Right lobe of liver (tissue), 4 donors: ENCODE measurements around the genes MTA3 and OXER1.

GRCh38 chr2:42329822-42330485 is 31.1 kb downstream of the COX7A2L start:
- PRO-cap, 4 experiments: no peak in any of the 4 experiments
- RAMPAGE, long total RNA, 2 experiments: no peak in any of the 2 experiments

- PRO-cap, 4 experiments: peak in 4 of 4 experiments; most common plus-strand start chr2:42568642 (in 2); most common minus-strand start chr2:42568684 (in 2)
- RAMPAGE, long total RNA, 2 experiments: start-site peak on the plus strand in 1 of 2 experiments, at chr2:42568730-42568746 at its widest, 52 reads per replicate
Observed at GRCh38 chr2:42568310-42569093, at the start of gene MTA3. TSS of gene MTA3 (plus strand) at chr2:42568632.

GRCh38 chr2:42637379-42637578 is 68.8 kb downstream of the MTA3 start:
- PRO-cap, 4 experiments: peak in 1 of 4 experiments; most common plus-strand start chr2:42637499 (in 1)
- RAMPAGE, long total RNA, 2 experiments: no peak in any of the 2 experiments

GRCh38 chr2:42652177-42652696 is 83.8 kb downstream of the MTA3 start:
- PRO-cap, 4 experiments: no peak in any of the 4 experiments
- RAMPAGE, long total RNA, 2 experiments: no peak in any of the 2 experiments

DNA sequence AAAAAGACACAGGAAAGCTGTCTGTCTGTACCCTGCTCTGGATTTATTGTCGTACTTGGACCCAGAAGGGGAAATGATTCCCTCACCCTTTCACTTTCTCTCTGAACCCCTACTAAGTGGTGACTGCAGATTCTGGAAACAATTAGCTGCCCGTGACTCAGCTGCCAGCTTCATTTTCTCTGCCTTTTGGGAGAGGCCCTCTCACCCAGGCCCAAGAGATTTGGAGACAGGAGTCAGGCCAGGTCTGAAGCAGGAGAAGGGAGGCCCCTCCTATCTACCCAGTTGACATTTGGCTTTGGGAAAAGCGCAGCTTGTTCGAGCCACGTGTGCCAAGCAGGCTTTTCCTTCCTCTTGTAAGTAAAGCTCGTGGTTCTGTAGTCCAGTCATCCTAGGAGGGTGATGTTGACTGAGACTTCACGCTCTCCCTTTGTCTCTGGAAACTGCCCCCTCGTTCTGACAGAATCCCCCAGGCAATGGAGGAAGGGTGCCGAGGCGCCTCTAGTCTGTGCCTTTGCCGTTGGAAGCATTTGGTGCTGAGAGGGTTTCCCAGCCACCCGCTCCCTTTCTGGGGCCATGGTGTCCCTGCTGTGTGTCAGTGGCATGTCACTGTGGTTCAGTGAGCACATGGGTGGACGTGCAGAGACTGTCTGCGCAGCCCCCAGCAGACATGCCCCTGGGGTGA is 8.6 kb downstream of the OXER1 start:
- PRO-cap, 4 experiments: no peak in any of the 4 experiments
- RAMPAGE, long total RNA, 2 experiments: no peak in any of the 2 experiments

- PRO-cap, 4 experiments: peak in 2 of 4 experiments; most common minus-strand start chr2:42764233 (in 1)
- RAMPAGE, long total RNA, 2 experiments: no peak in any of the 2 experiments
Observed at GRCh38 chr2:42763861-42764414, at the start of gene OXER1. TSS of gene OXER1 (minus strand) at chr2:42764135.

- PRO-cap, 4 experiments: peak in 4 of 4 experiments; most common plus-strand start chr2:42957310 (in 2); most common minus-strand start chr2:42957187 (in 4)
- RAMPAGE, long total RNA, 2 experiments: no peak in any of the 2 experiments
Observed at GRCh38 chr2:42956999-42957739, 164.8 kb upstream of the HAAO start.

GRCh38 chr2:42999327-43000262 is 207.2 kb upstream of the HAAO start:
- PRO-cap, 4 experiments: no peak in any of the 4 experiments
- RAMPAGE, long total RNA, 2 experiments: no peak in any of the 2 experiments

DNA sequence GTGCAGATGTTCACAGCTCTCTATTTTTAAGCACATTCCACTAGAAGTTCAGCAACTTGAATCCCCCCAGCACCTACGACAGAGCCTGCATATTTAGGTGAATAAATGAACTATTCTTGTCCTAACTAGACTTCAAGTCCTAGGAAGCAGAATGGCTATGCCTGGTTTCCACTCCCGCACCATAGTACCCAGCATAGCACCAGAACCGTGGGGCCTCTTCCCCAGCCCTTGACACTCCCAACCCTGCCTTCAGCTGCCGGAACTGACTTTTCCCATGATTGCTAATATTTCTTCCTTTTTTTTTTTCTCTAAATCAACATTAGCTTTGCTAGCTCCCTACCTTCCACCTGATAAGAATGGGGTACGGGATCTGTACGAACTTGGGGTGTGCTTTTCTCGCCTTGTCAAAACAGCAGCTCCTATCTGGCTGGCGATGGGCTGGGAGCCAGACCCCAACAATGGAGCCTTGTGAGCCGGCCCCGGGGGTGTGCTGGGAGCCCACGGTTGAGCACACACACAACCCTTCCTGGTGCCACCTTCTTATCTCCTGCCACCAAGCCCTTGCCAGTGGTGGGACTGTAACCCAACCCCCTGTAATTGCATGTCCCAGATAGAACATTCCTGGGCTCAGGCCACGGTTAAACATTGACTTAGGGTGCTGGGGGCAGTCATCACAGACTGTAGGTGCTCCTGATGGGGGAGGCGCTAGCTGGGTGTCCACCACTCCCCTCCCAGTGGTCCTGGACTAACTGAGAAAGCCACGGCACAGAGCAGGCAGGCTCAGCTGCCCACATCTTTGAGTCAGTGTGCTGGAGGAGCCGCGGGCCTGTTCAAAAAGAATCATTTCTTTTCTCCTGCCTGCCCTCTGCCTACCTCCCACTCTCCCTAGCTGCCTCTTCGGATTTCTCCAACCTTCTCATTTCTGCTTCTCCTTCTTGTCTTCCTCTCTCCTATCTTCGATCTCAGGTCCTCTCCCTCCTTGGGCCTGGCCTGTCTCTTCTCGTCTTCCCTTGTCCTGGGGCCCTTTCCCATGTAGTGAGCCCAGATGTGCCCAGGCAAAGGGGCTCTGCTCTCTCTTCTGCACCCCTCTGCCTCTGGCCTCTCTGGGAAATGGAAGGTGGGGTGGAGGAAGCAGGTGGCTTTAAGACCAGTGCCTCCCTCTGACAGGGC is 213.1 kb upstream of the HAAO start:
- PRO-cap, 4 experiments: peak in 4 of 4 experiments; most common plus-strand start position 748 of the sequence (in 3); most common minus-strand start position 460 of the sequence (in 3)
- RAMPAGE, long total RNA, 2 experiments: start-site peak on the minus strand in 1 of 2 experiments, centred at positions 482 to 1,116 of the sequence, 7 to 11 reads per replicate

GRCh38 chr2:43021514-43022520 is 204.6 kb downstream of the ZFP36L2 start:
- PRO-cap, 4 experiments: no peak in any of the 4 experiments
- RAMPAGE, long total RNA, 2 experiments: no peak in any of the 2 experiments

- PRO-cap, 4 experiments: no peak in any of the 4 experiments
- RAMPAGE, long total RNA, 2 experiments: no peak in any of the 2 experiments
Observed at GRCh38 chr2:43042085-43042411, 184.4 kb downstream of the ZFP36L2 start.

DNA sequence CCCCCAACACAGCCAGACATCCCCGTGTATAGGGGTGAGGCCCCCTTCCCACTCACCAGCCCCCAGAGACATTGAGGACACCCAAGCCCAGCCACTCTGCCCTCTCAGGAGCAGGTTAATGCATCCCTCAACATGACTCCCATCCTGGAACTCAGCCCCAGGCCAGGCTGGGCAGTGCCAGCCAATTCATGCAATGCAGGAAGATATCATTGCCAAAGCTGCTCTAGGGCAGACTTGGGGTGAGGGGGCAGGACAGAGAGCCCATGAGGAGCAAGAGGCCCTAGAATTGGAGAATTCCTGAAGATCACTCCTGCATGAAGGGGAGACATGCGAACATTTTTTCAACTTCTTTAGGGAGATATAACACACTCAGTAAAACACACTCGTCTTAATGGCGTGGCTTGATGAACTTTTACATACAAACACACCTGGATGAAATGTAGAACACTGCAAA is 139.5 kb downstream of the ZFP36L2 start:
- PRO-cap, 4 experiments: no peak in any of the 4 experiments
- RAMPAGE, long total RNA, 2 experiments: no peak in any of the 2 experiments

- PRO-cap, 4 experiments: peak in 2 of 4 experiments; most common minus-strand start chr2:43140002 (in 2)
- RAMPAGE, long total RNA, 2 experiments: no peak in any of the 2 experiments
Observed at GRCh38 chr2:43139816-43140825, 86.3 kb downstream of the ZFP36L2 start.

DNA sequence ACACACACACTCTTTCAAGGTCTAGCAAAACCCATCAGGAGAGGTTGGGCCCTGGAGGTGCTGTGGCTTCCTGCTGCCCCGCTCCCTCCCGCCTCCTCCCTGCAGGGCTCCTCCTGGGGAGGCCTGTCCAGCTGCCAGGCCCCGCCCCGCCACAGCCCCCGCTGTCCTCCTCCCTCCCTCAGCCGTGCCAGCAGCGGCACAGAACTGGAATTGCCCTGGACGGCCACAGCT is 6.8 kb downstream of the ZFP36L2 start:
- PRO-cap, 4 experiments: peak in 4 of 4 experiments; most common plus-strand start position 201 of the sequence (in 4); most common minus-strand start position 98 of the sequence (in 3)
- RAMPAGE, long total RNA, 2 experiments: no peak in any of the 2 experiments

GRCh38 chr2:43225407-43225823 is 991 bp downstream of the ZFP36L2 start:
- PRO-cap, 4 experiments: peak in 1 of 4 experiments; most common plus-strand start chr2:43225803 (in 1); most common minus-strand start chr2:43225719 (in 1)
- RAMPAGE, long total RNA, 2 experiments: no peak in any of the 2 experiments

GRCh38 chr2:43276598-43277844 is 50.6 kb upstream of the ZFP36L2 start:
- PRO-cap, 4 experiments: peak in 3 of 4 experiments; most common plus-strand start chr2:43276831 (in 2); most common minus-strand start chr2:43276807 (in 3)
- RAMPAGE, long total RNA, 2 experiments: no peak in any of the 2 experiments

DNA sequence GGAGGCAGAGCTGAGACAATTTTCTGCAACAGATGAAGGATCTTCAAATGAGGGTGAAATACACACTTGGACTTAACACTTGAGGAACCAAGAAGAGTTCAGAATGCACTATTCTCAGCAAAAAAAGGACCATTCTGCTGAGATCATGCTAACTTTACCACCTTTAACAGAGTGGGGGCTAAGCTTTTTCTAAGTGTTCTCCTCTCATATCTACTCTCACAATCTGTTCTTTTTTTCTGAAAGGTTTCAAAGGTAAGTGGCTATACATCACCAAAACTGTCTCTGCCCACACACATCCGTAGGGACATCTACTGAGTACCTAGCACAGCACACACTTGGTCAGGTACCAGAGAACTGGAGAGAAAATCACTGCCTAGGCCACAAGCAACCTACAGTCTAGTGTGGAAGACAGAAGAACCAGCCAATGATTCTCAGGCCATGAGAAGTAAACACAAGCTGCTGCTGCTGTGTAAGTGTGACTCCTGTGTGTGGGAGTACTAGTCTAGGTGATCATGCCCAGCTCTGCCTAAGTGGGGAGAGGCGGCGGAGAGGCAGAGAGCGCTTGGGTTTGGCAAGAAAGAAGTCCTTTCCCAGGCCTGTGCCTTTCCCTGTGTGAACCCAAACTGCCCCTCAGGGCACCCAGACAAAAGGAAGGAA is 176.0 kb upstream of the ZFP36L2 start:
- PRO-cap, 4 experiments: no peak in any of the 4 experiments
- RAMPAGE, long total RNA, 2 experiments: no peak in any of the 2 experiments

- PRO-cap, 4 experiments: no peak in any of the 4 experiments
- RAMPAGE, long total RNA, 2 experiments: no peak in any of the 2 experiments
Observed at GRCh38 chr2:43790015-43790484, 16.2 kb downstream of the DYNC2LI1 start.

DNA sequence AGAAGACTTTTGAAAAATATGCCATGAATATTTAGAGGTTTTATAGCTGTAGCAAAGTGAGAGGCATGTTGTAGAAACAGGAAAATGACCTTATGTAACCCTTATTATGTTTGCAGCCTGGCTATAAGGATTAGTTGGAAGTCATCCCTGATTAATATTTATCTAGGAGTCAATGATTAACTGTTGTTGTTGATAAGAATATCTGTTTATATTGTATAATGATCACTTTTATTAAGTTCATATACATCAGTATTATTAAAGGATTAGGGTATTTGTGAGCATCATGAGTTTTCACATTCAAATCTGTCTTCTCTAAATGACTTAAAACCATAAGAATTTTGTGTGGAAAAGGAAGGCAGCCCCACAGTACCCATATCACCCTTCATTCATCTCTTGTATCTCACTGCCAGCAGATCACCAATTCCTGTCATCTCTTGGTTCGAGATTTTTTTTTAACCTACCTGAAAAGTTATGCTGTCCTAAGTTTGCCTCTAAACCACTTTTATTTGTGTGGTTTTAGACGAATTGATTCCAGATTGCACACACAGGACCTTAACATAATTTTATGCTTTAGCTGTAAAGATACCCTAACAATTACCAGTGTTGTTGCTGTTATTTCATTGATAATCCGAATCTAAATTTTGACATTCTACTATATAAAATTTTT is 32.1 kb downstream of the ABCG5 start:
- PRO-cap, 4 experiments: peak in 3 of 4 experiments; most common plus-strand start position 385 of the sequence (in 2); most common minus-strand start position 77 of the sequence (in 1)
- RAMPAGE, long total RNA, 2 experiments: no peak in any of the 2 experiments

GRCh38 chr2:44222626-44222998 is 52.7 kb upstream of the SLC3A1 start:
- PRO-cap, 4 experiments: no peak in any of the 4 experiments
- RAMPAGE, long total RNA, 2 experiments: no peak in any of the 2 experiments